ENCODE measurements around a stretch of chr3.

GRCh38 chr3:122799115-122799923, 4.5 kb downstream of the SLC49A4 start:
- PRO-cap, 2 experiments = no peak in any of the 2 experiments

GRCh38 chr3:123067972-123068935, 1.4 kb downstream of the PDIA5 start:
- PRO-cap, 2 experiments = no peak in any of the 2 experiments

GRCh38 chr3:123084046-123084529, 17.3 kb downstream of the PDIA5 start:
- PRO-cap, 2 experiments = no peak in any of the 2 experiments

GRCh38 chr3:123325003-123325775, 123.4 kb downstream of the SEC22A start:
- PRO-cap, 2 experiments = no peak in any of the 2 experiments

DNA sequence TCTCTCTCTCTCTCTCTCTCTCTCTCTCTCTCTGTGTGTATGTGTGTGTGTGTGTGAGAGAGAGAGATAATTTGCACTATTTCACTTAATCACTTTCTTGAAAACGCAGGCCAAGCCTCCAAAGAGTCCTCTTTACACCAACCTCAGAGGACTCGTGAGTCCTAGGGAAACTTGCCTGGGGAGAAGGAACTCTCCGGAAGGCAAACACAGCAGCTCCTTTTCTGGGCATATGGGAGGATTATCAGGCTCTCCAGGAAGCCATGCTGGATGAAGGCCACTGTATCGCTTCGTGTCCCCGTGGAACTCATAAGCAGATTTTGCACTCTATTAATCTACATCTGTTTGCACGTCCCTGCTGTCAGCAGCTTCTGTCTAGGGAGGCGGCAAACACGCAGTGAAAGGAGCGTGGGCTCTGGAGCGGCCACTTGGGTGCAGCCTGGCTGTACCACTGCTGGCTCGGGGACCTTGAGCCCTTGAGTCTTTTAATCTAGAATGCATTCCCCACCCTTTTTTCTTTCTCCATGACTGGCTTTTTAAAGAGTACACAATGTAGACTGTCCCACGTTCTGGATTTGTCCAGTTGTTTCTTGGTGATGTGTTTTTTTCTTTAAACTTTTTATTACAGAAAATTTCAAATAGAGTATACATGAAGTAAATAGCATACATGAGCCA, 102.1 kb downstream of the ADCY5 start:
- PRO-cap, 2 experiments = no peak in any of the 2 experiments

DNA sequence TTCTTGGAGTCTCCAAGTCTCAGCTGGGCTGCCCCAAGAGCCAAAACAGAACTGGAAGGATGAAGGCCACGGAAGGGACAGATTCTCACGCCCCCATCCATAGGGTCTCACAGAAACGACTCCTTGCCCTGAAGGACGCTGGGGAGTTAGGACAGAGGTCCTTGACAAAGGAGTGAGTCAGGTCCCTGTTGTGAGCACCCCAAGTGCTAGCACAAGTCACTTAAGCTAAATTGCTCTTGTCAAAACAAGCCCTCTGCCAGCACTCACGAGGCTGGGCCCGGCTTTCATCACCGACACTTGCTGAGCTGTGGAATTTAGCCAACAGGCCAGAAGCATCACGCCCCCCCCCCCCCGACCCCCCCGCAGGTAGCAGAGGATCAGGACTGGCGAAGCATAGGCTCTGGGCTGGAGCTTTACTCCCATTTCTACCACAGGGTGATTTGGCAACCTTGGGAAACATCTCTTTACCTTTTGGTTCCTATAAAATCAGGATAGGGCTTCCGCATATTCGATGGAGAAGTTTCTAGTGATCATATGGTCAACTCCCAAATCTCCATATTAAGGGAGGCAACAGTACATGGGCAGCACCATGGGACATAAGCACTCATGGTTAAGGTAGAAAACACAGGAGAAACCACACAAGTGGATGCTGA, 75.3 kb downstream of the ADCY5 start:
- PRO-cap, 2 experiments = no peak in any of the 2 experiments

- PRO-cap, 2 experiments = no peak in any of the 2 experiments
Observed at GRCh38 chr3:123384743-123385463, 64.0 kb downstream of the ADCY5 start.

DNA sequence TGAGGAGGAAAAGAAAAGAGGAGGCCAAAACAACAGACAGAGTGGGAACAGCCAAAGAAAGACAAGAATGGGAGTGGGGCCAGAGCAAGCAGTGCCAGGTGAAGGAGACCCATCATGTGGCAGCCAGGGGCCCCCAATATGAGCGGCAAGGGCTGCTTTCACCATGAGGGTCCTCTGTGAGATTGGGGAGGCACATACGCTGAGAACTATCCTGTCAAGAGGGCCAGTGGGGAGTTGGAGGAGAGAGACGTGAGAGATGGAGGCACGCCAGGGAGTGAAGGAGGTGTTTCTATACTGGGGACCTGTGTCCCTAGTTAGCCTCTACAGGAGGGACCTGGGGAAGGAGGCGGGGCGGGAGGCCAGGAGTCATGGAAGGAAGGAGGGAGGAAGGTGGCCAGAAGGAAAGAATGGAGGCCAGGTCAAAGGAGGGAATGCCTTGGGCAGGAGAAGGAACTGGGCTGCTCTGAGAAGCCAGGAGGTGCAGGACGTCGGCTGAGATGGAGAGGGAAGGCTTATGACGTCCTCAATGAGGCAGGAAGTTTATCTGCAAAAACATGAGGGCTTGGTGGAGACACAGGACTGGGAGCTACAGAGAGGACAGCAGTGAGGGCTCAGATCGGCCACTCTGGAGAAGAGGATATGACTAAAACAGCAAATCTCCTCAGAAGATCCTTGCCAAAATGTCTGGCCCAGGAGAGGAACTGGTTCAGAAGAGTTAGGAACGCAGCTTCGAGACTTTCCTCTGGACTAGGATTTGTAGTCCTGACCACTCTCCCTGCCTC, 60.0 kb downstream of the ADCY5 start:
- PRO-cap, 2 experiments = no peak in any of the 2 experiments

- PRO-cap, 2 experiments = no peak in any of the 2 experiments
Observed at GRCh38 chr3:123412411-123413702, 36.0 kb downstream of the ADCY5 start.

- PRO-cap, 2 experiments = no peak in any of the 2 experiments
Observed at GRCh38 chr3:123415182-123415843, 33.6 kb downstream of the ADCY5 start.

- PRO-cap, 2 experiments = no peak in any of the 2 experiments
Observed at GRCh38 chr3:123432799-123433685, 15.8 kb downstream of the ADCY5 start.

DNA sequence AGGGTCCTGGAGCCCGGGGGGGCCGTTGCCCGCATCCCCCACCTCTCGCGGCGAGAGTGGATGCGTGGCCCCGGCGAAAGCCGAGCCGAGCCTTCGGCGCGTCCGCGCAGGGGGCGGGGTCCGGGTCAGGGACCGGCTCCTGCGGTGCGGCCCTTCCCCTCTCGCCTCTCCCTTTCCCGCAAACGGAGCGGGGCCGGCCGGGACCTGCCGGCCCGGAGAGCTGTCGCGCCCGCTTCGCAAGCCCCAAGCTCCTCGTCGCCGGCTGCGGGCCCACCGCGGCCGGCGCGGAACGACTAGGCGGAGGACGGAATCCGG, 278 bp upstream of the ADCY5 start:
- PRO-cap, 2 experiments = no peak in any of the 2 experiments

DNA sequence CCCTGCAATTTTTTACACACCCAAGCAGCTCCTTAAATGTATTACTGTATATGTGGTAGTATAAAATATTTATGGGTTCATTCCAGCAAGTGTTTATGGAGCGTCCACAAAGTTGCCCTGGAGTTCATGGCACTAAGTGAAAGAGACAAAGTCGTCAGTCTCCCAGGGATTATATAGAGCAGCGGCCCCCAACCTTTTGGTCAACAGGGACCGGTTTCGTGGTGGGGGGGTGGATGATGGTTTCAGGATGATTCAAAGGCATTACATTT, 1.1 kb upstream of the HACD2 start:
- PRO-cap, 2 experiments = no peak in any of the 2 experiments

DNA sequence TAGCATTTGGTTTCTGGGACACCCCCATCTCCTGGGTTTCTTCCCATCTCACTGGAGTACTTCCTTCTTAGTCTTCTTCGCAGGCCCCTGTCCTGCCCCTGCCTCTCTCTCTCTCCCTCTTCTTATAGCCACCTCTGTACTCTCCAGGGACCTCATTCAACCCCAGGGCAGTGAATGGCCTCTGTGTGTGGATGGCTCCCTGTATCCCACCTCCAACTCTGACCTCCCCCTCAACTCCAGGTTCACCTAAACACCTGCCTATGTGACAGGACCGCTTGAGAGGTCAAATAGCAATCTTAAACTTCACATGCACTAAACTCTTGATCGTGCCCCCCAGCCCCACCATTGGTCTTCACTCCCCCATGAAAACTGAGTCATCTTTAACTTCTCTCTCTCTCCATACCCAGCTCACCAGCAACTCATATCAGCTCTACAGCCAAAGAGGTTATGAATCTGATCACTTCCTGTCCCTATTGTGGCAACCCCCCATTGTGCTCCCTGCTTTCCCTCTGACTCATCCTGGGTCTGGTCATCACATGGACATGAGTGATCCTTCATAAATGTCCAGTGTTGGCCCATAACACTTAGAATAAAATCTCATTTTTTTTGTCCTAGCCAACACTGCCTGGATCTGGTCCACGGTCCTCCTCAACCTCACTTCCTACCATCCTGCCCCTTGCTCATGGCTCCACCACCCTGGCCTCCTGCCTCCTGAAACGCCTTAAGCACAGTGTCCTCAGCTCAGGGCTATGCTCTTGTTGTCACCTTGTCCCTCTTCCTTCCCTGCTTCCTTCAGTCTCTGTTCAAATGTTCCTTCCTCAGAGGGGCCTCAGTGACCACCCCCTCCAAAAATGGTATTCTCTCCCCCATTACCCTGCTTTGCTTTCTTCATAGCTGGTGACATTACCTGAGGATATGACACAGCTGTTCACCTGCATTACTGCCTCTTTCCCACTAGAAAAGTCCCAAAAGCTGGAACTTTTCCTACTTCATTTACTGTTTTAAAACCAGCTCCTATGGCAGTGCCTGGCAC, 103.5 kb upstream of the HACD2 start:
- PRO-cap, 2 experiments = no peak in any of the 2 experiments

- PRO-cap, 2 experiments = no peak in any of the 2 experiments
Observed at GRCh38 chr3:123700350-123700702, 115.5 kb upstream of the HACD2 start.

DNA sequence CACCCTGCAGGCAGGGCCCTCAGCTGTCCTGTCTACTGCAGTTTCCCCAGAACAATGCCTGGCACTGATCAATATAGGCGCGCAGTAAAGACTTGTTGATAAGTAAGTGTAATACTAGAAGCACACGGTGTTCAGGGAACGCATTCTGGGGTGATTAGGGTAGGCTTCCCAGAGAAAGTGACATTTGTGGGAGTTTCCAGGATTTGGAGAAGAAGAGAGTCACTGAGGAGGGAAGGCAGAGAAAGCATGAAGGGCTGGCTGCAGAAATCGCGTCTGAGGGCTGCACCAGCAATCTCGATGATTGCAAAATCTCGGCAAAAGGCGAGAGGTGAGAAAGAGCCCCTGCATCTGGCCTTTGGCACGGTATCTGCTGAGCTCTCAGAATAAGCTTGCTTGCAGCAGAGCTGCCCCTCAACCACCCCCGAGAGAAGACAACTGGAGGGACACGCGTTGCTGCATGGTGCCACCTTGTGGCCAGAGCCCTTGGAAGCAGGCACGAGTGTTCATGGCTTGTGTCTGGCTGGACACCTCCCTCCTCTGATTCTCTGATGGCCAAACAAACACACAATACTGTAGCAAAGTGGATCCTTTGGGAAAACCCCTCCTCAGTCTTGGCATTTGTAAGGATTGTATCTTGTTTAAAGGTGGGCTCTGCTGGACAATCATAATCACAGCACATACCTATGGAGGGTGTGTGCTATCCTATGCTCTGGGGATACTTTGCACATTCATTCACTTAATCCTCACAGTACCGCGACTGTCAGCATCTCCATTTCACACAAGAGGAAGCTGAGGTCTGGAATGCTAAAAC, 134.2 kb upstream of the HACD2 start:
- PRO-cap, 2 experiments = no peak in any of the 2 experiments

GRCh38 chr3:123953663-123954212, 7.3 kb downstream of the CCDC14 start:
- PRO-cap, 2 experiments = no peak in any of the 2 experiments

- PRO-cap, 2 experiments = no peak in any of the 2 experiments
Observed at GRCh38 chr3:123955124-123955839, 5.7 kb downstream of the CCDC14 start.

DNA sequence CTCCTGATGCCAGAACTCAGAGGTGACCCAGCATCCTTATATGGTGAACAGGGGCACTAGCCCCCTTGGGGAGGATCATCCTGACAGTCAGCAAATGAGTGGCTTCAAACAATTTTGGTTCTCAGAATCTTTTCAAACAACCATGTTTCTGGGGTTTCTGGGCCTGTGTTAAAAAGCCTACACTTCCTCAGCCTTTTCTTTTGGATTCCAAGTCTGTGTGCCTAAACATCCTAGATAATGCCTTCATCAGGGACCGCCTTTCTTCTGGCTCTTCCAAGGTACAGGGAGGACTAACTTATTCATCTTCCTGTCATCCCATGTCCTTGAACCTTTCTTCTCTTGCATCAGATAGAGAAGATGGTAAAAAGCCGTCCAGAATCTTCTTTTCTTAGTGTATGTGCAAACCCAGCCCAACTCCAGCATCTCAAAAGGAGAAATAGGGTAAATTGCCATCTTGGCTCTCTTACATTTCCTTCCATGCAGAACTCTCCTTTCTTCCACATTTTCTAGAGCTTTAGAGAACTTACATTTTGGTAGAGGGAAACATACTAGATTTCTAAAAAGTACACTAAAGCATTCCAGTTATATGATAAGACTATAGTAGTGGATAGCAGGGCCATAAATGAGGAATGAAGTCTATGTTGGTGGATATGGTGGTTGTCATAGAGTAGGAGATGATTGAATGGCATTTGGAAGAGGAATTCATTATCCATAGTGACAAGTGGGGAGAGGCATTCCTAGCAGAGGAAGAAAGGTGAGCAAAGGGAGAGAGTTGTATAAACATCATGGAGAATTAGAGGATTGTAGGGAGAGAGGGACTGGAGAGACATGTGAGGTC, 19.2 kb downstream of the KALRN start:
- PRO-cap, 2 experiments = no peak in any of the 2 experiments

- PRO-cap, 2 experiments = no peak in any of the 2 experiments
Observed at GRCh38 chr3:124283215-124284081, 250.3 kb downstream of the KALRN start.